ENCODE data around the genes SWI5, URM1 and TBC1D13.

DNA sequence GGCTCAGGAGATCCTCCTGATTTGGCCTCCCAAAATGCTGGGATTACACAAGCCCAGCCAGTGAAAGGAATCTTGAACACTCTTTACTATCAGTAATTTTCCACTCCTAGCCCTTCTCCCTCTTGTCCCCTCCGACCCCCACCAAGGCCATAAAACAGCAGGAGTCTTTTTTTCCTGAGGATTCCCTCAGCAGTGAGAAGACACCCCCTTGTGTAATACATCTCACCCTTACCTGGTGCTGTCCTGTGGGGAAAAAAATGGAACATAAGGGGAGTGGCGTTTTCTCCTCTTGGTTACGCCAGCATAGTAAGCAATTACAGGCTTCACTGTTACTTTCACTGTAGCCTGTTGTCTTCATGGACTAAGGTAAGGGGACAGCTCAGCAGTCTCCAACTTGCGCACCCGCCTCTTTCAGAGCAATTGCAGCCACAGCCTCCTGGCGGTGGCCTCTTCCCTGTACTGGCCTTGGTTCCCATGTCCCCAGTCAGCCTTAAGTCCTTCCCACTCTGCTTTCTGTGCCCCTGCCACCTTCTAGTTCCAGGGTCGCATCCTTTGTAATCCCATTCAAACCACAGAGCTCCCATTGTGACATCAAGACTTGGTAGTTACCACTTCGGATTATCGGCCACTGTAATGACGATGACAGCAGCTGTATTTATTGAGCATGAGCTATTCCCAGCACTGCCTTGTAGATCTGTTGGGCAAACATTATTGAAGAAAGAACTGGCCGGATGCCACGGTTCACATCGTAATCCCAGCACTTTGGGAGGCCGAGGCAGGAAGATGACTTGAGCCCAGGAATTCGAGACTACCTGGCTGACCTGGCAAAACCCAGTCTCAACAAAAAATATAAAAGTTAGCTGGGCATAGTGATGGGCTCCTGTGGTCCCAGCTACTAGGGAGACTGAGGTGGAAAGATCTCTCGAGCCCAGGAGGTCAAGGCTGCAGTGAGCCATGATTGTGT is 9.9 kb downstream of the NAIF1 start:
- PRO-cap, 6 experiments = no peak in any of the 6 experiments
- RAMPAGE, long total RNA, 2 experiments = no peak in any of the 2 experiments
- RRBS = no CpG with 5 or more reads among the region's 16 CpGs

GRCh38 chr9:128066257-128066901 is 741 bp downstream of the NAIF1 start:
- PRO-cap, 6 experiments = no peak in any of the 6 experiments
- RAMPAGE, long total RNA, 2 experiments = no peak in any of the 2 experiments
- RRBS = no CpG with 5 or more reads among the region's 26 CpGs

GRCh38 chr9:128069161-128069796 is 1.2 kb downstream of the SLC25A25 start:
- PRO-cap, 6 experiments = no peak in any of the 6 experiments
- RAMPAGE, long total RNA, 2 experiments = no peak in any of the 2 experiments
- RRBS = no CpG with 5 or more reads among the region's 11 CpGs

DNA sequence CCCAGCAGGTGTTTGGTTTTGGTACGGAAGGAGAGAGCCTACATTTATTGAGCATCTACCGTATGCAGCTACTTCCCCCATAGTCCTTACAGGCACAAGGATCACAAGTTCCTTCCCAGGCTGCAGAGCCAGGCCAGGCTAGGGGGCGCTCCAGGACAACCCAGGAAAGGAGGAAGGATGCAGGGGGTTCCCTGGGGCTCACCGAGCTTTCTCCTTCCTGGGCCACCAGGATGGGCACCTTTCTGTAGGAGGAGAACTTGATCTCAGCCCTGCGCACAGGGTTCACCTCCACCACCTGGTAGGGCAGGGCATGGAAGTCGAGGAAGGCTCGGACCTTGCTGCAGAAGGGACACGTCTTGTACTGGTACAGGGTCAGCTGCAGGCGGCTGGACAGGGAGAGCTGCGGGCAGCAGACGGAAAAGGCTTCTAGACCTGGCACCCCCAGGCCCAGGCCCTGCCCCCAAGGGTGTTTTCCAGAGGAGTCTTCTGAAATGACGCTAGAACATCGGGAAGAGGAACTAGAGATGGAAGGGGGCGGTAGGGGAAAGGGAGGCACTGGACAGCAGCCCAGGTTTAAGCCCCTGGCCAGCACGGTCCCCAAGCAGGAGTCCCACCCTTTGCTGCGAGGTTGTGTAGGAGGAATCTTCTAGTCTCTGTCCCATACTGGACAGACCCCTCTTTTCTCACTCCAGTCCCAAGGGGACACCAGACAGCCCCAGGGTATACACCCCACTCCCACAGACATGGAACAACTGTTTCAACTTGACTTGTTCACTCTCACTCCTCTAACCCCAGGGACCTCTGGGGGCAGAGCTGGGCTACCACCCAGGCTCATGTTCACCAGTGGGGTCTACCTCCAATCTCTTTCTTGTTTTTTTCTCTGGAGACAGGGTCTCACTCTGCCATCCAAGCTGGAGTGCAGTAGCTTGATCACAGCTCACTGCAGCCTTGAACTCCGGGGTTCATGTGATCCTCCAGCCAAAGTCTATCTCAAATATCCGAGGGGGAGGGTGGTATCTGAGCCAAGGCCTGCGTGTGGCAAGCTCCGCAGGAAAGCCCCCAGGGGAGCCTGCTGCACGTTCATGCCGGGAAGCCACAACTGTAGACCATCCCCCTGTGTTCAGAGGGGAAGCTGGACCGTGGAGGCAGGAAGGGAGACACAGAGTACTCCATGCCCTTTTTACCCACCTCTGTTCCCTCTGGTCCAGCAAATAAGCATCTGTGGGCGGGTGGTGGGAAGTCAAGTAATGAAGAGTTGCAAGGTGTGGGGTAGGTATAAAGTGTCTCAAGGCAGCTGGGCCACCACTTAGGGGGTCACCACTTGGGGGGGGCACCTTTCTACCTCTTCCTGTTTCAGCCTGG is 2.0 kb downstream of the PTGES2 start:
- PRO-cap, 6 experiments = no peak in any of the 6 experiments
- RAMPAGE, long total RNA, 2 experiments = no peak in any of the 2 experiments
- RRBS = 0% methylated on average over 1 of the region's 24 CpGs

DNA sequence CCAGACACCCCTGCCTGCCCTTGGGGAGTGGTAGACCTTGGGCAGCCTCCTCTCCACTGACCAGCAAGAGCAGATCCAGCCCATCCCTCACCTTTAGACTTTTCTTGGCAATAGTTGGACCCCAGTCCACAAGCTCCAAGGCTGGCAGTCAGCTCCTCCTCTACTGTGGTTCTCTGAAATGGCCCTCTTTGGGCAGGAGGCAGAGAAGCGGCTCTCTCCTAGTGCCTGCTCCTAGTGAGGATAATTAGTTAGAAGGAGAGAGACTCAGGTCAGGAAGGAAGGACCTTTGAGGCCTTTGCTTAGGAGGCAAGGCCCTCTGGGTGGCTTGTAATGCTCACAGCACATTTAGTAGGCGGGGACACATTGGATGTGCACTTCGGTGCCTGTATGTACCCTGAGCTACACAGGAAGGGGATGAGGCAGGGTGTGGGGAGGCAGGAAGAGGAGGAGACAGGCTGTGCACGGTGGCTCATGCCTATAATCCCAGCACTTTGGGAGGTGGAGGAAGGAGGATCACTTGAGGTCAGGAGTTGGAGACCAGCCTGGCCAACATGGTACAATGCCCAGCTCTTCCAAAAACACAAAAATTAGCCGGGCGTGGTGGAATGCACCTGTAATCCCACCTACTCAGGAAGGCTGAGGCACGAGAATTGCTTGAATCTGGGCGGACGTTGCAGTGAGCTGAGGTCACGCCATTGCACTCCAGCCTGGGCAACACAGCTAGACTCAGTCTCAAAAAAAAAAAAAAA is 7.2 kb upstream of the LCN2 start:
- PRO-cap, 6 experiments = peak in 3 of 6 experiments; most common plus-strand start position 417 of the sequence (in 1); most common minus-strand start position 236 of the sequence (in 2)
- RAMPAGE, long total RNA, 2 experiments = no peak in any of the 2 experiments
- RRBS = no CpG with 5 or more reads among the region's 10 CpGs

DNA sequence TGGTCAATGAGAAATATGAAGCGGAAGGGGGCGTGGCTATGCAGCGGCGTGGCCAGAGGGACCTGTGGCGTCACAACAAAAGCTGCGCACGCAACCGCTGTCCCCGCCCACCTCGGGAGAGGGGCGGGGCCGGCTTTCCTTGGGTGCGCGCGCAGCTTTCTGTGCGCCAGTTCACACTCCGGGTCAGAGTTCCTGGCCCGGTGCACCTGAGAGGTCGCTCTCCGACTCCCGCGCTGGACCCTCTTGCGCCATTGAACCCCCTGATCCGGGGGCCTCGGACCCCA is at the start of gene SWI5:
Gene SWI5 (plus strand): TSS at position 169 of the 284 bp plus-strand sequence.
- PRO-cap, 6 experiments = peak in 6 of 6 experiments; most common plus-strand start position 186 of the sequence (in 5)
- RAMPAGE, long total RNA, 2 experiments = start-site peak on the plus strand in 2 of 2 experiments, centred at positions 135 to 159 of the sequence, 81 to 97 reads per replicate
- RRBS = 2% methylated on average over 13 of the region's 25 CpGs

- PRO-cap, 6 experiments = no peak in any of the 6 experiments
- RAMPAGE, long total RNA, 2 experiments = no peak in any of the 2 experiments
- RRBS = 89% methylated on average over 2 of the region's 21 CpGs
Observed at GRCh38 chr9:128309209-128309881, 12.9 kb downstream of the TRUB2 start.

DNA sequence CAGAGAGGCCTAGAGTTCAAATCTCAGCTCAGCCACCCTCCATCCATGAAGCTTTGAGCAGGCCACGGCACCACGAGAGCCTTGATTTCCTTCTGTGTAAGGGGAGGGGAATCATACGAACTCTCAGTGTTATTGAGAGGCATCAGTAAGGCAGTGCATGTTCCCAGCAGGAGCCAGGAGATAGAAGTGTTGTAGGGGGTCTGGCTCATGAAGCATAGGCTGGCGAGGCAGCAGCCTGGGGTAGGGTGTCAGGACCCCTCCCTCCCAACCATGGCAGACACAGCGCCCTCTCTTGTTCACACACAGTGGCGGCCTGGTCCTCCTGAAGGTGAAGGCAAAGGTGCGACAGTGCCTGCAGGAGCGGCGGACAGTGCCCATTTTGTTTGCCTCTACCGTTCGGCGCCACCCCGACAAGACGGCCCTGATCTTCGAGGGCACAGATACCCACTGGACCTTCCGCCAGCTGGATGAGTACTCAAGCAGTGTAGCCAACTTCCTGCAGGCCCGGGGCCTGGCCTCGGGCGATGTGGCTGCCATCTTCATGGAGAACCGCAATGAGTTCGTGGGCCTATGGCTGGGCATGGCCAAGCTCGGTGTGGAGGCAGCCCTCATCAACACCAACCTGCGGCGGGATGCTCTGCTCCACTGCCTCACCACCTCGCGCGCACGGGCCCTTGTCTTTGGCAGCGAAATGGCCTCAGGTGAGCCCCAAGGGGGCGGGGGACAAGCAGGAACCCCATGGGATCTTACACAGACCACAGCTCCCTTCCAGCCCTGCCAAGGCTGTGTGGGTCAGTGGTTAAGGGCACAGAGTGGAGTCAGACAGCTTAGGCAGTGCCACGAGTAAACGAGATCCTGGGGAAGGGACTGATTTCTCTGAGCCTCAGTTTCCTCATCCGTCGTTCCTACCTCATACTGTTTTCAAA is 4.8 kb downstream of the SLC27A4 start:
- PRO-cap, 6 experiments = no peak in any of the 6 experiments
- RAMPAGE, long total RNA, 2 experiments = no peak in any of the 2 experiments
- RRBS = no CpG with 5 or more reads among the region's 34 CpGs

DNA sequence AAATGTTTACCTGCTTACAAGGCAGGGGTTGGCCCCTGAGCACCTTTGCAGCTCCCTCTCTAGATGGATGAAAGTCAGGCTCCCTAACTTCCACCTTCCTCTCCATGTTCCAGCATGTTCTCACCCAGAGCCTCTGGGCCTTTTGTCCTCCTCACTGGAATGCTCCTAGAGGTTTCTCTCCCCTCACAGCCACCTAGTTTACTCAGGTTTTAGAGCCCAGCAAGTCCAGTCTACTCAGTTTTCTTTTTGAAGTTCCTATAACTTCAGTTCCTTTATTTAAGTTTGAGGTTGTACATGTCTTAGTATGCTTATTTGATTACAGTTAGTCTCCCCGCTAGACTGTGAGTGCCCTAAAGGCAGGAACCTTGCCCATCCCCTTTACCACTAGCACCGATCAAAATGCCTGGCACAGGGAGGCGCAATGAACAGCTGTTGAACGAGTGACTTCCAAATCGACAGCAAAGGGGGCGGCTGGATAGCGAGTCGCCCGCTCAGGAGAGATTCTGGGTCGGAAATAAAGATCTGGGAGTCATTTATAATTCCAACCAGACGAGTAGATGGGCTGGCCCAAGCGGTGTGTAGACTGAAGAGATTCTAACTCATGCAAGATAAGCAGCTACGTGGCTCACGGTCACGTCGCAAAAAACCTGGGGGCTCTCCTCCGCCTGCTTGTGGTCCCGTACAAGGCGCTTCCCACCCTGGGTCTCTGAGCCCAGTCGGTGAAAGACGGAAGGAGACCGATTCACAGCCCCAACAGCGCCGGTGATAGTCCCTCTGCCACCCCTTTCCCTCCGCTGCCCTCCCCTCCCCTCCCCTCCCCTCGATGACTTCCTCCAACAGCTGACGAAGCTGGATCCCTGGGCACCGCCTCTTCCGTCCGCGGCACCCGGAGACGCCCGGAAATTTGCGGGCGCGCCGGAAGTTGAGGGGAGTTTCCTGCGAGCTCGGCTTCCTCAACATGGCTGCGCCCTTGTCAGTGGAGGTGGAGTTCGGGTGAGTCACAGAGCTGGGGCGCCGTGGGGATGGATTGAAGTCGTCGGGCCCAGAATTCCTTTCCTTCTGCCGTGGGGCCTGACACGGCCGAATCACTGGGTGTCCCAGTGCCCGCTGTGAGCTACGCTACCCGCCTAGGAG is at the start of gene URM1:
Gene URM1 (plus strand): TSS at position 952 of the 1,134 bp plus-strand sequence.
- PRO-cap, 6 experiments = peak in 6 of 6 experiments; most common plus-strand start position 930 of the sequence (in 5); most common minus-strand start position 796 of the sequence (in 4)
- RAMPAGE, long total RNA, 2 experiments = start-site peak on the plus strand in 1 of 2 experiments, centred at position 939 of the sequence, 344 reads per replicate
- RRBS = no CpG with 5 or more reads among the region's 52 CpGs

- PRO-cap, 6 experiments = no peak in any of the 6 experiments
- RAMPAGE, long total RNA, 2 experiments = no peak in any of the 2 experiments
- RRBS = no CpG with 5 or more reads among the region's 23 CpGs
Observed at GRCh38 chr9:128428559-128429513, 8.2 kb downstream of the CERCAM start.

GRCh38 chr9:128505002-128505743 is 654 bp downstream of the GLE1 start:
- PRO-cap, 6 experiments = no peak in any of the 6 experiments
- RAMPAGE, long total RNA, 2 experiments = no peak in any of the 2 experiments
- RRBS = no CpG with 5 or more reads among the region's 21 CpGs

DNA sequence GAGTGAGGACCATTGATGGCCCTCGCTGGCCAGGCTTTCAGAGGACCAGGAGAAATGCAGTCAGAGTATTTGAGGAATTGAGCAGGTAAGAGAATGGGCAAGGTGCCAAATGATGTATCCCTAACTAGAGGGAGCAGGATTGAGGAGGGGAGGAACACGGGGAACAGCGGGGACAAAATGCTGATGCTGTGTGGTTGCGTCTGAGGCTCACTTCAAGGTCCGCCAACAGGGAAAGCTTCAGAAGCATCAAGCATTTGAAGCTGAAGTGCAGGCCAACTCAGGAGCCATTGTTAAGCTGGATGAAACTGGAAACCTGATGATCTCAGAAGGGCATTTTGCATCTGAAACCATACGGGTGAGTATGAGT is 16.1 kb downstream of the SPTAN1 start:
- PRO-cap, 6 experiments = no peak in any of the 6 experiments
- RAMPAGE, long total RNA, 2 experiments = no peak in any of the 2 experiments
- RRBS = no CpG with 5 or more reads among the region's 6 CpGs

GRCh38 chr9:128607569-128608432 is 48.8 kb downstream of the DYNC2I2 start:
- PRO-cap, 6 experiments = no peak in any of the 6 experiments
- RAMPAGE, long total RNA, 2 experiments = no peak in any of the 2 experiments
- RRBS = no CpG with 5 or more reads among the region's 18 CpGs

- PRO-cap, 6 experiments = no peak in any of the 6 experiments
- RAMPAGE, long total RNA, 2 experiments = no peak in any of the 2 experiments
- RRBS = 4% methylated on average over 6 of the region's 12 CpGs
Observed at GRCh38 chr9:128628378-128628889, 28.2 kb downstream of the DYNC2I2 start.

GRCh38 chr9:128690153-128690815 is 1.3 kb downstream of the SET start:
- PRO-cap, 6 experiments = no peak in any of the 6 experiments
- RAMPAGE, long total RNA, 2 experiments = no peak in any of the 2 experiments
- RRBS = no CpG with 5 or more reads among the region's 39 CpGs

DNA sequence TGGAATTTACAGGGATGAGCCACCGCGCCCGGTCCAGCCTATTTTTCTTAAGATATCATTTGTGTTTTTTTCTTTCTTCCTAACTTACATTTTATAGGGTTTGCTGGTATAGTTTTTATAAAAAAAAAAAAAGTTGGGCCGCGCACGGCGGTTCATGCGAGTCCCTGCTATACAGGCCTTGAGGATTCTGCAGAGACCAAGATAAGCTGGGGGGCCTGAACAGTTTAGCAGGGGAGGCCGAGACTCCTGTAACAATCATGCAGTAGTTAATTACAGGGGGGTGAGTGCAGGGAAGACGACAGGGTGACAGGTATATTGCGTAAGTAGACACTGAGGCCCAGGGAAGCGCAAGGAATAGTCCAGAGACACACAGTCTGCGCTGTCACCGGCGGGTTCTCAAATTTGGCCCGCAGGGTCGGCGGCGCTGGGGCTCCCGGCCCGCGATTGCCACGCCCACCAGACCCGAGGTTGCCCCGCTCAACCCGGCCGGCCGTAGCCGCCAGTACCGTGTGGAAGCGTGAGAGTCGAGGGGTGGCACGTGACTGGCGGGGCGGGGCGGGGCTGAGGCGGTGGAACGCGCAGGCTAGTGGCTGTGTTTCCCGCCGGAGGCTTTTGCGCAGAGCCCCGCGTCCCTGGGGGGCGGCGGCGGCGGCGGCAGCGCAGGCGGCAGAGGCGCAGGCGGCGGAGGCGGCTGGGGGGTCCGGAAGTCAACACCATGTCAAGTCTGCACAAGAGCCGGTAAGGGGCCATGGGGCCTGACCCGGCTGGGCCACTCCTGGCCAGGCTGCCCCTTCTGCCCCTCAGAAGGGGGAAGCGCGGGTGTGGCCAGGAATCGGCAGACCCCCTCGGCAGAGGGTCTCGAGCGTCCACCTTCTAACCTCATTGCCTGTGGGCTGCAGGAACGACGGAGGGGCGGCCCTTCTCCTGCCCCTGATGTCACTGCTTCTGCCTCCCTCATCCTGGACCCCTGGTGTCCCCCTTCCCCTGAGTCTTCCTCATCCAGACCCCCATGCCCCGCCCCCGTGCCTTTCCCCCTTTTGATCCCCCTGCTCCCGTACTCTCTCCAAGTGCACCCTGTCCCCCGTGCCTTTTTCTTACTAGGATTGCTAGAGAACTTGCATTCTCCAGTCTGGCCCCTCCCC is at the start of gene TBC1D13:
Gene TBC1D13 (plus strand): TSS at position 615 of the 1,142 bp plus-strand sequence.
- PRO-cap, 6 experiments = peak in 6 of 6 experiments; most common plus-strand start position 619 of the sequence (in 6); most common minus-strand start position 511 of the sequence (in 6)
- RAMPAGE, long total RNA, 2 experiments = no peak in any of the 2 experiments
- RRBS = 1% methylated on average over 22 of the region's 71 CpGs

DNA sequence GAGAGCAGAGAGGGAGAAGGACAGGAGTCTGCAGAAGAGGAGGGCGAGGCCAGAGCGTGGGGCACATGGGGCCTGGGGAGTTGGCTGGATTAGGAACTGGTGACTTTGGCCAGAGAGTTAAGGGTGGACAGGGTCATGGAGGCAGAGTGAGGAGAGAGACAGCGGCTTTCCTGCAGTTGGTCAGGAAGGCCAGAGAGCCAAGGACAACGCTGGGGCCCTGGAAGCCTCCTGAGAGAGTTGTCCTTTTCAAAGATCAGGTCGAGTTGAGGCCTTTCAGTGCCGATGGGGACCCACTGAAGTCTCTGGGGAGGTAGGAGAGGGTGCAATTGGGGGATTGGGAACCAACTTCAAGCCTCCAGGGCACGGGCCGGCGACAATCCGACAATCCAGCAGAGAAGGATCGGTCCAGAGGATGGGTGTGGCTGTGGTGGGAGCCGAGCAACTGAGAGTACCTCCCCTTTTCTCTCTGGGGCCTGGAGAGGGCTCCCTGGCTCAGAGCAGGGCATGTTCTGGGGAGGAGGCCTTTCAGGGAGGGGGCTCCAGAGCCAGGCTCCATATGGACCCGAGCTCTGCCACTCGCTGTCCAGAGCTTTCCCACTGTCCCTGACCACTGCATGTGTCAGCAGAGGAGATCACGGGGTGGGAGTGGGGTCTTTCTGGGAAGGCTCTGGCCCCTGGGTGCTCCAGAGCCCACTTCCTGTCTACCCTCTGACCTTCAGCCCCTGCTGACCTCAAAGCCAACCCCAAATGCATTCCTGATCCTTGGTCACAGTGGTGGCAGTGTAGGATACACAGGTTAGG is 7.5 kb upstream of the PHYHD1 start:
- PRO-cap, 6 experiments = peak in 1 of 6 experiments; most common plus-strand start position 505 of the sequence (in 1); most common minus-strand start position 420 of the sequence (in 1)
- RAMPAGE, long total RNA, 2 experiments = no peak in any of the 2 experiments
- RRBS = no CpG with 5 or more reads among the region's 15 CpGs

- PRO-cap, 6 experiments = peak in 1 of 6 experiments; most common plus-strand start chr9:128919127 (in 1); most common minus-strand start chr9:128918942 (in 1)
- RAMPAGE, long total RNA, 2 experiments = no peak in any of the 2 experiments
- RRBS = no CpG with 5 or more reads among the region's 19 CpGs
Observed at GRCh38 chr9:128918753-128919862, 1.7 kb upstream of the PHYHD1 start.

DNA sequence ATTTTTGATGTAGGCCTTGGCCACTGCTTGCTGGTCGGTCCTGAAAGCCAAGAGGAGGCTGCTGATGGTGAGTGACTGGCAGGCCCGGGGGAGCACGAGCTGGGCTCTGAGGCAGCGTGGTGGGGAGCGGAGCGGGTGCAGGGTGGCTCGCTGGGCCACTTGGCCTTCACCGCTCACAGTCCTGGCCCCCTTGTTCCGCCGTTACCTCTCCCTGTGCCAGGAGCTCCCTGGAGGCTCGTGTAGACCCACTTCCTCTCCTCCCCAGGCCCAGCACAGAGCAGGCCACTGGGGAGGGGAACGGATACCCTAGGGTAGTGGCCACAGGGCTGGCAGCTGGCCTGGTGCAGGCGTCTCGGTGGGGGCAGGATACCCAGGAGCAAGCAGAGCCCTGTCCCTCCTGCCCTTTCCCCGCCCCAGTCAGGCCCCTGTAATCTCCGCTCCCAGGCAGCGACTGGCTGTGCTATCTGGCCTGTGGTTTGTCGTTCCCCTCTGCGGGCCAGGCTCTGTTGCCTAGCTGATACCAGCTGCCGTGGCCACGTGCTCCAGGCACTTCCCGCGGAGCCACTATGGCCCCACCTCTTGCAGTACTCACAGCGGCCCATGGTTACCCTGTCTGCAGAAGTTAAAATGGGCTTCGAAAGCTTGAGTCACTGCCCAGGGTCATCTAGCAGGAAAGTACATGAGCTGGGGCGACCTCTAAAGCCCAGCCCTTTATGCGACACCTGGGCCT is 11.7 kb upstream of the DOLPP1 start:
- PRO-cap, 6 experiments = peak in 6 of 6 experiments; most common minus-strand start position 491 of the sequence (in 4)
- RAMPAGE, long total RNA, 2 experiments = no peak in any of the 2 experiments
- RRBS = 26% methylated on average over 1 of the region's 27 CpGs

DNA sequence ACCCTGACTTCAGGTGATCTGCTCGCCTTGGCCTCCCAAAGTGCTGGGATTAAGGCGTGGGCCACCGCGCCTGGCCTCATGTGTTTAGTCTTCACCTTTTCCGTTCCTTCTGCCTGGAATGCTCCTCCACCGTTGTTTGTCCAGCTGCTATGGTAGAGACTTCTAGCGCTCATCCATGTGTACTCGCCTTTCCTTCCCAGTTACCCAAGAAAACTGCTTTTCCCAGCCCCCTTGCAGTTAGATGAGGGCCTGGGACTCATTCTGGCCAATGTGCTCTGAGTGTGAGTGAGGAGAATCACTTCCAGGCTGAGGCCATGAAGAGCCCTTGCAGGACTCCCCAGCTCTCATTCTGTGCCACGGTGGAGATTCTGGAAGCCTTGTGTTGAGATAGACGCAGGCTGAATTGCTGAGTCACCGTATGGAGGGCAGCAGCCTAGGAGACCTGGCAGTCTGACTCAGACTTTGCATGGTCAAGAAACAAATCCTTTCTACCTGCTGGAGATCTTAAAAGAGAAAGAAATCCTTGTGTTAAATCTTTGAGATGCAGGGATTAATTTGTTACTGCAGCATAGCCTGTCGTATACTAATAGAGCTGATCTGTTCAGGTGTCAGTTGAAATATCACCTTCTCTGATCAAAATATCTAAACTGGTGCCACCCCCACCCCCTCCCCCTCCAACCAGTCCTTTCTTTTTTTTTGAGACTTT is 10.1 kb downstream of the IER5L start:
- PRO-cap, 6 experiments = peak in 2 of 6 experiments; most common plus-strand start position 350 of the sequence (in 1); most common minus-strand start position 351 of the sequence (in 1)
- RAMPAGE, long total RNA, 2 experiments = no peak in any of the 2 experiments
- RRBS = no CpG with 5 or more reads among the region's 12 CpGs

Measured in heart left ventricle (tissue), 7 donors.